MCF 10A (cell line): ENCODE measurements around a stretch of chr9.

GRCh38 chr9:91427681-91428307 lies 4.2 kb upstream of the NFIL3 start:
- PRO-cap, result no peak
- RRBS, result no CpG with 5 or more reads among the region's 3 CpGs

- PRO-cap, result no peak
- RRBS, result no CpG with 5 or more reads among the region's 9 CpGs
Measured at GRCh38 chr9:91482829-91483723, 59.4 kb upstream of the NFIL3 start.

DNA sequence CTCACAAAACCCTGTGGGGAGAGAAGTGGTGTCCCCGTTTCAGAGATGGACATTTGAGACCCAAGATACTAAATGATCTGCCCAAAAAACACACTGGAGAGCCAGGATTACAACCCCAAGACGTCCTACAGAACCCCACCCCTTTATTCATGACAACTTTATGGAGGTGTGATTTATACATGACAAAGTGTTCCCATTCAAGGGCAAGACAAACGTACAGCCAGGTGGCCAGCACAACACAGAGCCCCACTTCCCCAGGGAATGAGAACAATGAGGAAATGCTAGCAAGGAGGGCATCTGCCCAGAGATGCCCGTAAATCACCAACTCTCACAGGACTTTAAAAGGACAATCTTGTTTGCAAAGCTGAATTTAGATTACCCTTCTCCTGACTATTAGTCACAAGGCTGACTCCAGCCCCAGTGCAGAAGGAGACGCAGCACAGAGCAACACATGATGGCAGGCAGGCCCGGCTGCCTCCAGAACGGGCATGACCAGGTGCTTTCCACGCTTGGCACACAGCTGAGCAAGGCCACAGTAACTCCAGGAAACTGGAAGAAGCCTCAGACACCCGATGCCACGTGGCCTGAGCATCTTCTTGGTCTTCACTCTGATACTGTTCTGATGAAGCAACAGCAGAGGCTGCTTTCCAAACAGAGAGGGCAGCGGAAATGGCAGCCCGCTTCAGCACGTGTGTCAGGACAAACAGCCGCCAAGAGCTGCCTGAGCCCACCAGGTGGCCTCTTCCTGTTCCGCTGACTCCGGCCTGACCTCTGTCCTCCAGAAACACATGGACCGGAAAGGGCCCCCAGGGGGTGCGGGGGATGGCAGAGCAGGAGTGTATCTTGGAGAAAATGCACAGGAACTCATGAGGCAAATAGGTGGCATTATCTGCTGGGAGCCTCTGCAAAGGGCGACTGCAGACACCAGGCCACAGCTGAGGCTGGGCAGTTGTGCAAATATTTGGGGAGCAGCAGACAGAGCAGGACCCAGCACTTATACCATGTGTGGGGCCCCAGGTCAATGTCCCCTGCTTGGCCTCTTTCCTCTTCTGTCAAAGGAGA lies 51.3 kb downstream of the ROR2 start:
- PRO-cap, result no peak
- RRBS, result no CpG with 5 or more reads among the region's 19 CpGs

GRCh38 chr9:92133808-92134657 lies 18.8 kb upstream of the SPTLC1 start:
- PRO-cap, result bidirectional peak, plus-strand start at chr9:92134279, minus-strand start at chr9:92134070; bidirectional peak, plus-strand start at chr9:92134497, minus-strand start at chr9:92134466
- RRBS, result no CpG with 5 or more reads among the region's 21 CpGs

- PRO-cap, result no peak
- RRBS, result no CpG with 5 or more reads among the region's 6 CpGs
Measured at GRCh38 chr9:92349966-92350730, 24.4 kb downstream of the CENPP start.

DNA sequence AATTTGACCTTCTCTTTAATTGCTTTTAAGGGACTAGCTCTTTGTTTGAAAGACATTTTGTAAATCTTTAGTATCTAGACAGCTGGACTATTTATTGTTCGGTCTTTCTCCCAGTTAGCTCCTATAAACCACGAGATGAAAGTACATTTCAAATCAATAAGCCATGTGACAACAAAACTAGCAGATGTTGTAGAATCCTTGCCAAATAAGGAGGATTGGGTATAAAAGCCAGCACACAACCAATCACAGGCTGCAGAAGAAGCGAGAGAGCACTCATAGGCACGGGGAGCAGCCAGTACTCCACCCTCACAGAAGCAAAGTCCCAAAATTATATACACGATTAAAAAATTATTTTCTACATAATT lies 8.1 kb upstream of the OMD start:
- PRO-cap, result no peak
- RRBS, result no CpG with 5 or more reads among the region's 5 CpGs

GRCh38 chr9:92607780-92608340 lies 62.1 kb downstream of the IPPK start:
- PRO-cap, result no peak
- RRBS, result no CpG with 5 or more reads among the region's 8 CpGs

DNA sequence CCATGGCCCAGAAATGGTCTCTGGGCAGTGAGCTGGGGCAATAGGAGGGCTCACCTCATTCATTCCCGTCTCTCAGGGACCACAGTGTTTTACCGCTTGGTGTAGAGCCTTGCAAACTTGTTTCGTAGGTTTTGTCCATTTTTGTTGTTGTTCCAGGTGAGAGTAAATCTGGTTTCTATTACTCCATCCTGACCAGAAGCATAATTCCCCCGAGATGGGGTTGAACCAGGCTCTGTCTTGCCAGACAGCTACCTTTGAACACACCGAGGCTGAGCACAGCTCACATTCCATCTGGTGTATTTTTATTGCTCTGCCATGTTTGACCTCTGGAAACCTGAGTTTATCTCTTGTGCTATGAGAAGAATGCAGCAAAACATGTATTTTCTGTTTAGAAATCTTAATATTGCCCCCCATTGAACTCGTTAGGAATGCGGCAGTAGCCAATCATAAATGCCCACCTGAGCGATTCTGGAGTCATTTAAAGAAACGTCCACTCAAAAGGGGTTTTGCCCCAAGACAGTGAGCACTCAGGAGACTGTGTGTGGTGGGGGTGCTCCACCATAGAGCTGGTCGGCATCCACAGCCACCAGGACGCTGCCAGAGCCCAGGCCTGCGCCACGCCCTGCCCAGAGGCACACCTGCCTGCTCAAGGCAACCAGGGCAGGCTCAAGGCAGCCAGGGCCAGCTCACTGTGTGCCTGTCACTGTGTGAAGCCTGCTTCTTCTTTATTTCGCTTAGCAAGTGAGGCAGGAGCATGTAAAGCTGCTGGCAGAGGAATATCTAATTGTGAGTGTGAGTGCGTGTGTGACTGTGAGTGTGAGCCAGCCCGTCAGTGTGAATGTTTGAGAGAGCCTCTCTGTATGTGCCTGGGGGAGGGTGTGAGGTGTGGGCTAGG lies 26.9 kb downstream of the FGD3 start:
- PRO-cap, result no peak
- RRBS, result no CpG with 5 or more reads among the region's 16 CpGs

DNA sequence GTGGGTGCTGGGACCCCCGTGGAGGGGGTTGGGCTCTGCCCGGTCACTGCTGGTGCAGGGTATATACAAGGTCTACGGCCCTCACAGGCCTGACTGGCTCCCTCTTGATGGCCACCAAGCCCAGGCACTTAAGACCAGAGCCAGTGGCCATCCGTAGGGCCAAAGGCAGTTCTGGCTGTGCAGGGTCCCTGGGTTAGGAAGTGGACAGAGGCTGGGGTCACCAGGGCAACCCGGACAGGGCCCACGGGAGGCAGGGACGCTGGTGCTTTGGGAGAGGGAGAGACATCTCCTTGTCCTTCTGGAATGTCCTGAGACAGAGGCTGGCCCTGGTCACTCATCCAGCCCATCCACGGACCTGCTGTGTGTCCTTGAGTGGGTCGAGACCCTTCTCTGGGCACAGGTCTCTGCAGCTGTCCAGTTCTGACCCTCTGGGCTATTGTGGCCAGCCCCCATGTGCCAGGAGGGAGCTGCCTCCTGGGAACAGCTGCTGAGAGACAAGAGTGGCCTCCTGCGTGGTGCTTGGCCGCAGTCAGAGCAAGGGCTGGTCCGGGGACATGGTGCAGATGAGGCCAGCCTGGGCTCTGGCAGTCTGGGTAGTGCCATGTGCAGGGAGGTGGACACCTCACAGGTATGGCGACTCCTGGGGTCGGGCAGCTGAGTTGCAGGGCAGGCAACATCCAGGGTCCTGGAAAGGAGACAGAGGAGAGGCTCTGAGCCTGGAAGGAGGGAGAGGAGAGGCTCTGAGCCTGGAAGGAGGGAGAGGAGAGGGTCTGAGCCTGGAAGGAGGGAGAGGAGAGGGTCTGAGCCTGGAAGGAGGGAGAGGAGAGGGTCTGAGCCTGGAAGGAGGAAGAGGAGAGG lies 12.3 kb downstream of the NINJ1 start:
- PRO-cap, result no peak
- RRBS, result no CpG with 5 or more reads among the region's 14 CpGs

- PRO-cap, result no peak
- RRBS, result no CpG with 5 or more reads among the region's 19 CpGs
Measured at GRCh38 chr9:93122564-93123348, 11.3 kb downstream of the NINJ1 start.

GRCh38 chr9:93128011-93128980 lies 5.8 kb downstream of the NINJ1 start:
- PRO-cap, result no peak
- RRBS, result no CpG with 5 or more reads among the region's 19 CpGs

- PRO-cap, result no peak
- RRBS, result no CpG with 5 or more reads among the region's 7 CpGs
Measured at GRCh38 chr9:93206563-93207145, 22.7 kb downstream of the WNK2 start.

GRCh38 chr9:93229559-93229927 lies 45.6 kb downstream of the WNK2 start:
- PRO-cap, result no peak
- RRBS, result no CpG with 5 or more reads among the region's 17 CpGs

DNA sequence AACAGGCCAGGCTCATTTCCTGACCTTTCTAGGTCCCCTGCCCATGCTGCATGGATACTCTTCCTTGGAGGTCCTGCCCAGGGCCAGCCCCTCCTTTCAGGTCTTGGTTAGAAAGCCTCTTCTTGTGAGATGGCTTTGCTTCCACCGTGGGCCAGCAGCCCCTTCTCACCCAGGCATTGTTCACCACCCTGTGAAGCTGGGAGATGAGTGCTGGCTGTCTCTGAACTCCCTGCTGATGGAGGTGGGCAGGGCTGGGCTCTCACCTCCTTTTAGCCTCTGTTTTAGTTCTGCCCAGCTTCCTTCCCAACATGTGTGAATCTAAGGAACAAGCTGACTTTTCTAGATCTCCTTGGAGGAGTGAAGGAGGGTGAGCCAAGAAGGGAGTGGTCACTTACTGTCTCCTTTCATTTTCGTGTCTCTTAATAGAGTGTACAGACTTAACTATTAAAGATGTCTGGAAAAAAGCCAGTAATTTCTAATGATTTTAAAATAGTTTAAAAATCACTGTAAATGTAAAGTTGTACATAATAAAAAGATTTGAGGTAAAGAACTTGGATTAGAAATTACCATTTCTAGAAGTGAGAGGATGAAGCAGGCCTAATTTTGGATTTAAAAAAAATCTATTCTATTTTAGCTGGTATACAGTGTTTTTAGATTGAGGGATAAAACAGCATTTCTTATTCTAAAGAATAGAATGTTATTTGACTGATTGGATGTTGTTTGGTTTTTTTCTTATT lies 15.8 kb upstream of the FAM120AOS start:
- PRO-cap, result no peak
- RRBS, result no CpG with 5 or more reads among the region's 2 CpGs

GRCh38 chr9:93511314-93511702 lies 57.9 kb upstream of the FAM120AOS start:
- PRO-cap, result no peak
- RRBS, result no CpG with 5 or more reads among the region's 7 CpGs

- PRO-cap, result no peak
- RRBS, result 100% methylated on average over 1 of the region's 5 CpGs
Measured at GRCh38 chr9:93556182-93556708, 20.1 kb upstream of the PHF2 start.

- PRO-cap, result no peak
- RRBS, result no CpG with 5 or more reads among the region's 11 CpGs
Measured at GRCh38 chr9:93581878-93582639, 5.7 kb downstream of the PHF2 start.

- PRO-cap, result bidirectional peak, plus-strand start at chr9:94166258, minus-strand start at chr9:94165904; bidirectional peak, plus-strand start at chr9:94167032, minus-strand start at chr9:94166648
- RRBS, result under 1% methylated on average over 20 of the region's 93 CpGs
Measured at GRCh38 chr9:94166068-94166698, 81.9 kb downstream of the PTPDC1 start.

DNA sequence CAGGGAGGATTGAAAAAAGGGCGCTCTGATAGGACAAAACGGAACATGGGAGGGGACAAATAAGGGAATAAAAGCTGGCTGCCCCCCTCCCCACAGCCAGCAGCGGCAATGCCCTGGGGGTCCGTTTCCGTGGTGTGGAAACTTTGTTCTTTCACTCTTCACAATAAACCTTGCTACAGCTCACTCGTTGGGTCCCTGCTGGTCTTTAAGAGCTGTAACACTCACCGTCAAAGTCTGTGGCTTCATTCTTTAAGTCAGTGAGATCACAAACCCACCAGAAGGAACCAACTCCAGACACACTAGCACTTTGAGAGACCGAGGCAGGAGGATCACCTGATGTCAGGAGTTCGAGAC lies 54.4 kb upstream of the ZNF169 start:
- PRO-cap, result no peak
- RRBS, result no CpG with 5 or more reads among the region's 9 CpGs

DNA sequence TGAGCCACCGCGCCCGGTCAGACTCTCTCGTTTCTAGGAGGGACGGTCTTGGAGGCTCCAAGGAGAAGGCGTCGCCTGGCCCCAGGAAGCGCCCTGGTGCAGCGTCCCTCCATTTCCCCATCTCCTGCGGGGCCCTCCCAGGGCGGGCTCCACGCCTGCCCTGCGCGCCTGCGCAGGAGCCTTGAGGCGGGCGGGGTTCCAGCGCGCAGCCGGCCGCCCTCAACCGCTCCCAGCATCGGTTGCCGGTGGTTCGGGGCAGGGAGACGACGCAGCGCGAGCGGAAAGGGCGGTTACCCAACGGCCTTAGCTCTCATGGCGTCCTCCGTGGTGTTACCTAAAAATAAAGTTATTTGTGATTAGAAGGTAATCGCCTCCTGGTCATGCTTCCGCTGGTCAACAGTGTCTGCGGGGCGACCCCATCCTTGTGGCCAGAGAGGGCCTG lies 3.9 kb upstream of the NUTM2F start:
- PRO-cap, result no peak
- RRBS, result no CpG with 5 or more reads among the region's 38 CpGs